ENCODE measurements around the gene MBD5.

DNA sequence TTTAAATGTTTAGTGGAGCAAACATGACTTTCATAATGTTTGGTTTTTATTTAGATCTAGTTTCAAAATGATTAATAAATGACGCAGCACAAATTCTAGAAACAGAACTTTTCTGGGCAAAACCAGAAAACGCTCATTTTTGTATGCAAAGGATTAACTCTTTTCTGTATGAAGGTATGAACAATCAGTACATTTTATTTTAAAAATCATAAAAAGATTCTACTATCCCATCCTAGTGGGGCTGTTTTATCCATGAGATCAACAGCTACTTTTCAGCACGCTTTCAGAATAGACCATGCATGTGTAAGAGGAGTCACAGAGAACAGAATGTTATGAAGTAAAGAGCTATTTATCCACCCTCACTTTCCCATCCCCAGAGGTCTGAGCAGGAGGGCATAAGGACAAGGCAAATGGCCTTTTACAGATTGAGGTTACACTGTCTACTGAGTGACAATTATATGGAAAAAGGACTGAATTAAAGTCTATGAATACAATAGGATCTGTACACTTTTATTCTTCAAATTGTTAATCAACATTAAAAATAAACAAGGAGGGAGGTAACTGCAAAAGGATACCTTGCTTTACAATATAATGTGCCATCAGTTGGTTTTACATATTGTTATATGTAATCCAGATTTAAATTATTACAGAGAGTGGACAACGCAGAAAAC is 83.1 kb downstream of the GTDC1 start:
- RRBS, result no CpG with 5 or more reads among the region's 4 CpGs
CAGE:
- cytosol, long polyA plus RNA, result no peak
- long polyA plus RNA, result no peak
- nucleus, long polyA plus RNA, result no peak

DNA sequence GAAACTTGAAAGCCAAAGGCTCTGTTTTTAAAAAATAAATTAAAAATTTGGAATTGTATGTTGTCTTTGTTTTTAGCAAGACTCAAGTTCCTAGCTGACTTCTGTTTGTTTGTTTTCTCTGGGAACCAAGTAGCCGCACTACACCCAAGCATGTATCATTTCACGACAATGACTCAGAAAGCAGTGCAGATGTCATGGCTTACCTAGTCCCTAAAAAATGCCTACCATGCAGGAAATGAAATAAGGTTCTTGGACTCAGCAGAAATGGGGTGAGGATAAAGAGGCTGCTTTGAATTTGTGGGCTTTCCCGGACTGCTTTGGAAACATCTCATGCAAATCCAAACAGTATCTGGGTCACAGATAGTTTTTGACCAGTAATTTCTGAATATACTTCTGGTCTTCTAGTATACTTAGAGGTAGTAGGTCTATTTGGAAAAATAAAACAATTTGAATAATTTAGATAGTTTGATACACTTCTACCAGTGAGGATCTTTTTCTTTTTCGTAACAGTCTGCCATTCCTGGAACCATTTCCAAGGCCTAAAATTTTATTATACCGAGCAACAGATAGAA is 25.7 kb upstream of the GTDC1 start:
- RRBS, result no CpG with 5 or more reads among the region's 5 CpGs
CAGE:
- cytosol, long polyA plus RNA, result no peak
- long polyA plus RNA, result no peak
- nucleus, long polyA plus RNA, result no peak

GRCh38 chr2:144379937-144380479 is 47.7 kb upstream of the GTDC1 start:
- RRBS, result no CpG with 5 or more reads among the region's 12 CpGs
CAGE:
- cytosol, long polyA plus RNA, result no peak
- long polyA plus RNA, result no peak
- nucleus, long polyA plus RNA, result no peak

DNA sequence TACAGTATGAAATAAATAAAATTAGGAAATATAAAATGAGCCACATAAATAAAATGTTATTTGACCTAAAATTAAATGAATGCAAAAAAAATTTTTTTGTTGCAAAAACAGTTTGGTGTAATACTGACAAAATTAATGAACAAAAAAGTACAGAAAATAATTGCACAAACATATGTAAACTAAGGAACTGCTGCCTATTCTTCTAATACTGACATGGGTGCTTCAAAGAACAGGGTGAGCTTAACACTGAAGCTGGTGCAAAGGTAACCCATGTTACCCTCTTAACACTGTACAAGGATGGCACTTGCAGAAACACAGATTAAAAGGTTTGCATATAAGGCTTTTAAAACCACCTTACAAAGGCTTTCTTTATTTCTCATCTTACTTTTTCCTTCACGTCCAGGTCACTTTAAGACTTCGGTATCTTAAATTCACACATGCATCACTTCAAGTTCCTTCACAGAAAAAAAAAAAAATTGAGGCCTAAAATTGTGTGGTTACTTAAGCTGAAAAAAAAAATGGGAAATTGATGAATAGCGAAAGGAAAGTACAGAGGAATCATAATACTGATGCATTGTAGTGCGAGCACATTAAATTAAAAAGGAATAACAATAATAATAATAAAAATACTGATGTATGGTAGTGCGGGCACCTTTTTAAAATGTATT is 56.2 kb upstream of the GTDC1 start:
- RRBS, result no CpG with 5 or more reads among the region's 5 CpGs
CAGE:
- cytosol, long polyA plus RNA, result no peak
- long polyA plus RNA, result no peak
- nucleus, long polyA plus RNA, result no peak

DNA sequence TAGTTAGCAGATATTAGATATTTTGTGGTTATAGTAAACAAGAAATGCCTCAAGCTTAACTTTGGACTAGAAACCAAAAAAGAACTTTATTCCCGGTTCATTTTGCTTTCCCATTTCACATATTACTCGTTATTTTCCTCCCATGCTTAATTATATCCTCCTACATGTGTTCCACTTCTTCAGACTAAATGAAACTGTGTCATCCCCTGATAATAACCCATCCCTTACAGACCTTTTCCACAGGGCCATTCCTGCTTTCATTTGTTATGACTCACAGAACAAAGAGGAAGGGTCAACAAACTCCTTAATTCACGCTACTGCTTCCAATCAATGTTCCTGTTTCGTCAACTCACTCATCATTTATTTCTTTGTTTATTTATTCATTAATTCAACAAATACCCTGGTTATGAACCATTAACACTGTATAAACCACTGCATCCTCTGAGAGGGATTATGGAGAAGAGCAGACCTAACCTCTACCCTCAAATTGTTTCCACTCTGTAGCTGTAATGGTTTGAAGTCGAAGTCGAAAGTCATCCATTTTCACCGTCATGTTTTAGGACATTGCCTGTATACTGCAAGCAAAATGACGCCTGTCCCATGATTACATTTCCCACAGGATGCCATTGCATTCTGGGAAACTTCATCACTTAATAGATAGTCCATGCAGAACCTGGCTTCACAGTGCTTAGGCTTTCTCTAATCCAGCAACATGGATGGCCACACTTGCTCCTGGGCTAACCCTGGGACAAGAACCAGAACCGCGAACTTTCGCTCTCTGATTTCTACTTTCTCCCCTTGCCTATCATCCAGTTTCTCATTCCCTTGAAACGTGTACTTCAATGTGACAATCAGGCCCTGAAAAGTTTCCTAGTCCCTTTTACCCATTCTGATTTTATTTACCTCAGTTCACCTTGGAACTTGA is 83.3 kb upstream of the GTDC1 start:
- RRBS, result no CpG with 5 or more reads among the region's 12 CpGs
CAGE:
- cytosol, long polyA plus RNA, result no peak
- long polyA plus RNA, result no peak
- nucleus, long polyA plus RNA, result no peak

DNA sequence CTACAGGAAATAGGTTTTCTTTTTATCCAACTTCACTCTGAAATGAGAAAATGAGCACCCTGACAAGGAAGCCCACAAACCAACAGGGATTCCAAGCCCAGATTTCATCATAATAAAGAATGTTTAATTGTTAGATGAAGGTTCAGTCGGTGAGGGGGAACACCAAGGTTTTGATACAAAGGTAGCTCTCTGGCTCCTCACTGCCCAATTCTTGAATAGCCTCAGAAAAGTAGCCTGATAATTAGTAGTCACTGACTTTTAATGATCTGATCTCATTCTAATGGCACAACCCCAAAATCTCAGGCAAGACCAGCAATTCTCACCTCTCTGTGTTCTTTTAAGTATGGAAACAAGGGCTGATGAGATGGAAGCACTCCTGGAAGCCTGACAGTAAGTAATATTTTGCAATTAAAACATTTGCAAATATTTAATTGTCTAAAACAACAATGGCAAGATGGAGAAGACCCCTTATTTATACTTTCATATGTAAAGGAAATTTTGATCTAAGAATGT is 75.2 kb downstream of the ZEB2 start:
- RRBS, result no CpG with 5 or more reads among the region's 1 CpG
CAGE:
- cytosol, long polyA plus RNA, result no peak
- long polyA plus RNA, result no peak
- nucleus, long polyA plus RNA, result no peak

GRCh38 chr2:144512550-144513456 is 7.1 kb downstream of the ZEB2 start:
- RRBS, result no CpG with 5 or more reads among the region's 9 CpGs
CAGE:
- cytosol, long polyA plus RNA, result no peak
- long polyA plus RNA, result no peak
- nucleus, long polyA plus RNA, result no peak

DNA sequence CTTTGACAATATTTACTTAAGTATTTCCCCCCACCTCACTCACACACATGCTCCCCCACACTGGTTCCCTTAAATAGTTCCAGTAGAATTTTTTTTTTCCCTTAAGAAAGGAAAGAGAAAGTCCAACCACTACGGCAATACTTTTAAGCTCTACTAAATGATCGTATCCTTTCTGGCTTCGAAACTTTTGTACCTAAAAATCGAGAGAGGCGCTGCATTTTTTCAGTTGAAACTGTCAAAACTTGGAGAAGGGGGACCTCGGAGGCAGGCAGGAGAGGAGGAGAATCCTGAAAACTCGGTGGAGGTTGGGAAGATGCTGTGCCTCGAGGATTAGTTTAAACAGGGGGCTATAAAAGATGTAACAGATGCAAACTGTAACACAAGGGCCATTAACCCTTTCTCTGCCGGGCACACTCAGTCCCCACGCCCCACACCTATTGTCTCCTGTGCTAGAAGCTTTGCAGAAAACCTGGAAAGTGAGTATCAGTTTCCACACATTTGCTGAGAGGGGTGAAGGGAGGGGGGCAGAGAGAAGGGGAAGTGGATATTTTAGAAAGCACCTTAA is 1.7 kb downstream of the ZEB2 start:
- RRBS, result no CpG with 5 or more reads among the region's 10 CpGs
CAGE:
- cytosol, long polyA plus RNA, result no peak
- long polyA plus RNA, result no peak
- nucleus, long polyA plus RNA, result no peak

DNA sequence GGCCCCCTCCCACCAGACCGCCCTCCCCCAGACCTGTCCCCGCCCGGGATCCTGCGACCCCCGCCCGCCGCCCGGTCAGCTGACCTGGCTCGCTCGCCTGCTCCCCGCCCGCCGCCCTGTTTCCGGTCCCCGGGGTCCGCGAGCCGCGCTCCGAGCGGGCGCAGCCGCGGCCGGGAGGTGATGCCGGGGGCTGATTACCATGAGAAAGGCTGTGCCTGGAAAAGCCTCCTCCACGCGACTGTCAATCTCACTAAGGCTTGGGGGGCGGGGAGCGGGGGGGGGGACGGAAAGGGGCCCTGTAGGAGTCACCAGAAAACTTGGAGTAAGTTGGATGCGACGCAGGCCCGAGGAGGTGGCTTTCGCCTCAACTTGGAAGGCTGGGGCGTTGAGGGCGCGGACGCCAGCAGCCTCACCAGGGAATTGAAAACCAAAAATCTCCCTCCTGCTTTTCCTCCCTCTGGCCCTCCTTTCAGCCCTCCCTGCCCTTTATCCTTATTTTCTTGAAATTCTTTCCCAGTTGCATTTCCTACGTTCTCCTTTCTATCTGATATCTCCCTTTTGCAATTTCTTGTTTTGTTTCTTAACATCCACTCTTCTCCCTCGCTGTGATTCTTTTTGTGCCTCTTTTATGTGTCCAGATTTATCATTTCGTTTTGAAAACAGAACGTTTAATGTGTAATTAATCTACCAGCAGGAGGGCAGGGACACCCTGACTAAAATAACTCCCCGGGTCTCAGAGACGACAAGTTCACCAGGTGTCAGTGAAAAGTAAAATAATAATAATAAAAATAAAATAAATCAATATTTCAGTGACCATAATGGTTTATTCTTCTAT is 4.6 kb upstream of the ZEB2 start:
- RRBS, result under 1% methylated on average over 18 of the region's 45 CpGs
CAGE:
- cytosol, long polyA plus RNA, result no peak
- long polyA plus RNA, result no peak
- nucleus, long polyA plus RNA, result no peak

DNA sequence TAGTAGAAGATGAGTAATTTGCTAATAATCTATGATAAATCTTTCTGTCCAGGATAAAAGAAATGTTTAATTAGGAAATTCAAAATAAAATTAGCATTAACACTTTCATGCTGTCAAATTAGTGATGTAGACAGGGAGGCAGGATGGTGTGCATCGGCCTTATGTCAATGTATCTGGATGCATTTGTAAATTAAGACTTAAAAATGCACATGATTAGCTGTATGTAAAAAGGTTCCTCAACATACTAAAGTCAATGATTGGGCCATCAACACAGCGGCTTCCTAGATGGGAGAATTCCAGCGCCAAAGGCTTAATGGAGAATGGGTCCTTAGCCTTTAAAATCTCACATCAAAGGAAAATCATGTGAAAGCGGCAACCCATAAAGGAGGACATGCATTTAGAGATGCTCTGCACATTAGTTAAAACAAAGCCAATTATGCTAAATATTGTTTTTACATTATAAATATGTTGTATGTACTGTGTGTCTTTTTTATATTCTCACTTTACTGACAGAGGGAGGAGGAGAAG is 77.5 kb upstream of the ZEB2 start:
- RRBS, result no CpG with 5 or more reads among the region's 4 CpGs
CAGE:
- cytosol, long polyA plus RNA, result no peak
- long polyA plus RNA, result no peak
- nucleus, long polyA plus RNA, result no peak

GRCh38 chr2:144671593-144672295 is 151.8 kb upstream of the ZEB2 start:
- RRBS, result no CpG with 5 or more reads among the region's 5 CpGs
CAGE:
- cytosol, long polyA plus RNA, result no peak
- long polyA plus RNA, result no peak
- nucleus, long polyA plus RNA, result no peak

GRCh38 chr2:147297688-147298386 is 547.0 kb upstream of the ACVR2A start:
- RRBS, result no CpG with 5 or more reads among the region's 4 CpGs
CAGE:
- cytosol, long polyA plus RNA, result no peak
- long polyA plus RNA, result no peak
- nucleus, long polyA plus RNA, result no peak

GRCh38 chr2:148020814-148021191 is at the start of gene MBD5:
Gene MBD5, plus strand, starts transcription at chr2:148021091.
- RRBS, result no CpG with 5 or more reads among the region's 17 CpGs
CAGE:
- cytosol, long polyA plus RNA, result no peak
- long polyA plus RNA, result no peak
- nucleus, long polyA plus RNA, result start-site peak on the plus strand at chr2:148021077-148021098, 171 and 104 reads in 2 replicates

DNA sequence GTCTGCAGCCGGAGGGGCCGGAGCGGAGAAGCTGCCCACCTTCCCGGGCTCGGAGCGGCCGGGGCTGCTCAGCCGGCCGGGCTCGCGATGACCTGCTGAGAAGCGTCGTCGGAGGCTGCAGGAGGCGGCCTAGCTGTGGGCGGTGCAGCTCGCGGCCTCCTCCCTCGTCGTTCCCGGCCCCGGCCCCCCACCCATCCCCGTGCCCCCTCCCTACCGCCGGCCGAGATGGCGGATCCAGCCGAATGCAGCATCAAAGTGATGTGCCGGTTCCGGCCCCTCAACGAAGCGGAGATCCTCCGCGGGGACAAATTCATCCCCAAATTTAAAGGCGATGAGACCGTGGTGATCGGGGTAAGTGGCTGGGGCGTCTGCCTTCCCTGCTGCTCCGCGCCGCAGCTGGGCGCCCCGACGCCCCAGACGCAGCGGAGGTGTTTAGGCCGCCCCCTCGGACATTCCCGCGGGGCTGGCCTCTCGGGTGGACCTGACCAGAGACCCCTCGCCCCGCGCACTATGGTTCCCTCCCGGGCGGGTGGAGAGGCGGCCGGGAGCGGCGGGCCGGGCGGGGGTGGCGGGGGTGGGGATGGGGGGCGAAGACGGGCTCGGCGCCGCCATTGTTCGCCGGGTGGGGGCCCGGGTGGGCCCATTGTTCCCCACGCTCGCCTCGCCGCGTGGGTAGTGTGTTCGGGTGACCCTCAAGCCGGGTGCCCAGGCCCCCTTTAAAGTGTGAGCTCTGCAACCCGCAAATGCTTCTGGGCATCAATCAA is 548 bp downstream of the KIF5C start:
- RRBS, result 1% methylated on average over 29 of the region's 79 CpGs
CAGE:
- cytosol, long polyA plus RNA, result no peak
- long polyA plus RNA, result no peak
- nucleus, long polyA plus RNA, result no peak

DNA sequence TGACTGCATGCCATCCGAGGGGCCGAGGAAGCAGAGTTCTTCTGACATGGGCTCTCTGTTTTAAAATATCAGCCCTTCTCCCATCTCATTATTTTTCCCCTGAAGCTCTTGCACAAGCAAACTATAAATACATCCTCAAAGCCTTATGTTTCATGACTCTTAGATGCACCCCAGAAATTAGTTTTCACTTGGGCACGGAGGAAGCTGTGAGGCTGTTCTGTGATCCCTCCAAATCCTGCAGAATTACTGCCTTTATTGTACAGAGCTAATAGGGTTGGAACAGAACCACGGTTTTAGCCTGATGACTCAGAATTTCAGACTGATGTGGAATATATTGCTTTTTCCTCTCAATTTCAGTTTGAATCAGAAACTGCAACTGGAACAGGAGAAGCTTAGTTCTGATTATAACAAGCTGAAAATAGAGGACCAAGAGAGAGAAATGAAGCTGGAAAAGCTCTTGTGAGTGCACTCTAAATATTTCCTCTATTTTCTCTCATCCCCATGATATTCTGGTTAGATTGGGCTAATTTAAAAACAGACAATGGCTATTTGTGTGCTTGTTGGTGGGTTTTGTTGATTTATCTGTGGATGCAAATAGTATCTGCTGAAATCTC is 38.3 kb upstream of the LYPD6B start:
- RRBS, result no CpG with 5 or more reads among the region's 4 CpGs
CAGE:
- cytosol, long polyA plus RNA, result no peak
- long polyA plus RNA, result no peak
- nucleus, long polyA plus RNA, result no peak

DNA sequence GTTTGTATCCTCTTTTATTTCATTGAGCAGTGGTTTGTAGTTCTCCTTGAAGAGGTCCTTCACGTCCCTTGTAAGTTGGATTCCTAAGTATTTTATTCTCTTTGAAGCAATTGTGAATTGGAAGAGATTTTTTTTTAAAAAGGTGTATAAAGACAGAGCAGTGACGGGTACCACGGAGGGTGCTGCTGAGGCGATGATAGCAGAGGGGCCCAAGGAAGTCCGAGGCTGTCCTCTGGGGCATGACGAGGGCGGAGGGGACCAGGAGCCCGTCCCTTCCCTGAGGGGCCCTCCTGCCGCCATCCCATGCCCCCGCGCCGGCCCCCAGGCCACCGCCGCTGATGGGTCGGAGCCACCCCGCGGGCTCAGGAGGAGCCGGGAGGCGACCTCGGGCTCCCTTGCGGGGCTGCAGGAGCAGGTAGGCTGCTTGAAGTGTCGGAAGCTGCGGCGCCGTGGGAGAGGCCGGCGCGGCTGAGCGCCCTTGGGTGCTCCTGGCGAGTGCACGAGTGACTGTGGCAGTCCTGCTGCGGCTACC is 10.3 kb upstream of the LYPD6 start:
- RRBS, result 96% methylated on average over 17 of the region's 32 CpGs
CAGE:
- cytosol, long polyA plus RNA, result no peak
- long polyA plus RNA, result no peak
- nucleus, long polyA plus RNA, result no peak

GRCh38 chr2:149437669-149437942 is 107.2 kb downstream of the LYPD6 start:
- RRBS, result no CpG with 5 or more reads among the region's 3 CpGs
CAGE:
- cytosol, long polyA plus RNA, result no peak
- long polyA plus RNA, result no peak
- nucleus, long polyA plus RNA, result no peak

DNA sequence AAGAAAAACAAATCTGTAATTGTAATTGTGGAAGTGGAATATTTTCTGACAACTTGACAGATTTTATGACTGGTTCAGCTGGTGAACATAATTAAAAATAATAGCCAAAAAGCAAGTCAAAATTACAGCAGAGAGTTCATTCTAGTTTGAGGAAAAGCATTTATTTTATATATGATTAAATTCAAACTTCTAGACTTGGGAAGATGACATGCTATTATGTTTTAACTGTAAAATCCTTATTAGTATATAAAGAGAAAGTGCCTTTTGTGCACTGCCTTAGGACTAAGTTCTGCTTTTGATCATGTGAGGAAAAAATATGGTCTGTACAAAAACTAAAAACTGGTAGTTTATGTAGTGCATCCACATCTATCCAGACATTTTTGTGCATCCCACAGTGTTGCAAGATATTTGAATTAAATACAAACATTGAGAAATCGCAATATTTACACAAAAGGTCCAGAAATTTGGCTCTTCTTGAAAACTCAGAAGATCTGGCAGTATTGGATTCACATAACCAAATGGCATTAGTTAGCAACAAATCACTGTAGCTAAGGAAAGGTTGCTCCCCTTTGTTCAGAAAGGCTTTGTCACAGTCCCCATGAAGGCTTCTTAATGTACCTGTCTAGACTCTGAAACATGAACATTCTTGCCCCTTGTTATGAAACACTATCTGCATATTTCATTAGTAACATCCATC is 2.4 kb downstream of the MMADHC start:
- RRBS, result no CpG with 5 or more reads among the region's 1 CpG
CAGE:
- cytosol, long polyA plus RNA, result no peak
- long polyA plus RNA, result no peak
- nucleus, long polyA plus RNA, result no peak

DNA sequence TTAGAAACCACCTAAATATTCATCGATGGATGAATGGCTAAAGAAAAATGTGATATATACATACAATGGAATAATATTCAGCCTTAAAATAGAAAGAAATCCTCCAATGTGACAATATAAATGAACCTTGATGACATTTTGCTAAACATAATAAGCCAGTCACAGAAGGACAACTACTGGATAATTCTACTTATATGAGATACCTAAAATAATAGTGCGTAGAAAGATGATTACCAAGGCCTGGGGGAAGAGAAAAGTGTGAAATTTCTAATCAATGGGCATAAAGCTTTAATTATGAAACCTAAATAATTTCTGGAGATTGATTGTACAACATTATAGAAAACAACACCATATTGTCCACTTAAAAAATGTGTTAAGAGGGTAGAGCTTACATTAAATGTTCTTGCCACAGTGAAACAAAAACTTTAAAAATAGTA is 281.0 kb upstream of the MMADHC start:
- RRBS, result no CpG with 5 or more reads among the region's 2 CpGs
CAGE:
- cytosol, long polyA plus RNA, result no peak
- long polyA plus RNA, result no peak
- nucleus, long polyA plus RNA, result no peak

GRCh38 chr2:150170928-150171606 is 316.4 kb downstream of the RND3 start:
- RRBS, result no CpG with 5 or more reads among the region's 47 CpGs
CAGE:
- cytosol, long polyA plus RNA, result no peak
- long polyA plus RNA, result no peak
- nucleus, long polyA plus RNA, result no peak